Transverse colon (tissue), 4 donors: ENCODE data around the gene MYO6.

GRCh38 chr6:72767974-72768490, 146.2 kb downstream of the KCNQ5 start:
- PRO-cap, result no peak
- RAMPAGE, long total RNA, 4 experiments, result no peak in any of the 4 experiments

- PRO-cap, result no peak
- RAMPAGE, long total RNA, 4 experiments, result no peak in any of the 4 experiments
Measured at GRCh38 chr6:72771082-72771513, 149.2 kb downstream of the KCNQ5 start.

GRCh38 chr6:73579221-73579871, 58.5 kb upstream of the EEF1A1 start:
- PRO-cap, result no peak
- RAMPAGE, long total RNA, 4 experiments, result no peak in any of the 4 experiments

DNA sequence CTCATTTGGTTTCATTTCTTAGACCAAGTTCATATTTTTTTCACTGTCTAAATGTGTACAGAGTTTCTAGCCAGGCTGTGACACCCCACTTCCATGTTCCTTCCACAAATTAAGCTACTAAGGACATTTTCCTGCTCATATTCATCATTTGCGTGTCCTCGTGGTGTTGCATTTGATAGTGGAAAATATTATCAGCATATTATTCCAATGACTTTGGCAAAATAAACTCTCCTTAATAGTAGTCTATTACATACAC, 599.3 kb downstream of the COL12A1 start:
- PRO-cap, result no peak
- RAMPAGE, long total RNA, 4 experiments, result no peak in any of the 4 experiments

DNA sequence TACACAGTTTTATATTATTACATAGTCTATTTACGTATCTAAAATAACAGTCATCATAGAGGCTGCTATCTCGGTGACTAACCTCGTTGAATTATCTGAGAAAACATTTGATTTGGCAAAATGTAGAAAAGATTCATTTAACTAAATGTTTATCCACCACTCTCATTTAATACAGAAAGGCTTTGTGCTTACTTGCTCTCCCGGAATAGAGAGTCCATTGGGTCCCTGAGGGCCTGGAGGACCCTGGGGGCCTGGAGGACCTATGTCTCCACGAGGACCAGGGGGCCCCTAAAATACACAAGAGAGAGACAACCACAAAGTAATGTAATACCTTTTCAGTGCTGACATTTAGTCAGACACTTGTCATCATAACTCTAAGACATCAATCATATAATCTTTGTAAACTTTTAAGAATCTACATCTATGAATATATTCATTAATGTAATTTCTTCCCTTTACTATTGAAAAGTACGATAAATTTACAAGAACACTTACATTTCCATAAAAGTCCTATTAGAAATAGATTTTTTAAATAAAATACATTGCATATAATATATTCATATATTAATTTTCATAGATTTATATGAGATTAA, 103.4 kb downstream of the COL12A1 start:
- PRO-cap, result no peak
- RAMPAGE, long total RNA, 4 experiments, result start-site peak on the minus strand in 1 of 4 experiments, centred at position 220 of the sequence, 19 reads per replicate

DNA sequence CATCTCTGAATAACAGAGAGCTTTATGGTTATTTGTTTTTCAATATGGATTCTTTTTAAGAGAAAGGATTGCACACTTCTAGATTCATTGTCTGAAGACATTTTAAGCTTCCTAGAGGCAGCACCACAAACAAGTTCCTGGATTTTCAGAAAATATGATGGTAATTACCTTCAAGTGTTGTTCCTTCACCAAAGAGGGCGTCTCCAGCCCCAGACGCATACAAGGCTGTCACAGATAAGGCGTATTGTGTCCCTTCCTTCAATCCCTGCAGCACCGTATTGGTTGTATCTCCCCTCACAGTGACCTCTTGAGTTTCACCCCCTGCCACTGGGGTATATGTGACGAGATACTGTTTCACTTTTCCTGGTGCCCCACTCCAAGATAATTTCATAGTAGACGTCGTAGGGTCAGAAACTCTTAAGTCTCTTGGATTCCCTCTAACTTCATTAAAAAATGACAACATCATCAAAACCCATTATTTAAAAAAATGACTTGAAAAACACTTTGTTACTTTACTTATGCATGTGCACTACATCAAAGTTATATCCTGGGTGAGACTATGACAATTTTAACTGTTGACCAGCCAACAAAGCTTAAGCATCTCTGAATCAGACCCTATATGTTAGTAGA, 30.9 kb downstream of the COL12A1 start:
- PRO-cap, result no peak
- RAMPAGE, long total RNA, 4 experiments, result start-site peak on the minus strand in 1 of 4 experiments, centred at position 268 of the sequence, 7 reads per replicate

- PRO-cap, result bidirectional peak, plus-strand start at chr6:75749254, minus-strand start at chr6:75749171
- RAMPAGE, long total RNA, 4 experiments, result start-site peak on the plus strand in 3 of 4 experiments, at chr6:75749235-75749382 at its widest, 24 to 512 reads per replicate
Measured at GRCh38 chr6:75748836-75749499, at the start of gene MYO6. Gene MYO6, plus strand, starts transcription at chr6:75749239.

GRCh38 chr6:75751377-75752009, 2.5 kb downstream of the MYO6 start:
- PRO-cap, result no peak
- RAMPAGE, long total RNA, 4 experiments, result no peak in any of the 4 experiments

GRCh38 chr6:77087089-77087487, 376.2 kb downstream of the HTR1B start:
- PRO-cap, result no peak
- RAMPAGE, long total RNA, 4 experiments, result start-site peak on the minus strand in 2 of 4 experiments, at chr6:77087053-77087656 at its widest, 10 to 12 reads per replicate

GRCh38 chr6:77258747-77259423, 204.4 kb downstream of the HTR1B start:
- PRO-cap, result no peak
- RAMPAGE, long total RNA, 4 experiments, result start-site peak on the minus strand in 2 of 4 experiments, at chr6:77258970-77259121 at its widest, 5 to 17 reads per replicate

- PRO-cap, result no peak
- RAMPAGE, long total RNA, 4 experiments, result no peak in any of the 4 experiments
Measured at GRCh38 chr6:77461658-77462189, 1.6 kb downstream of the HTR1B start.

- PRO-cap, result no peak
- RAMPAGE, long total RNA, 4 experiments, result no peak in any of the 4 experiments
Measured at GRCh38 chr6:78628889-78630249, 238.0 kb upstream of the IRAK1BP1 start.

GRCh38 chr6:79152124-79152953, 74.3 kb upstream of the PHIP start:
- PRO-cap, result no peak
- RAMPAGE, long total RNA, 4 experiments, result no peak in any of the 4 experiments

GRCh38 chr6:79234325-79235145, 156.5 kb upstream of the PHIP start:
- PRO-cap, result unidirectional peak, minus-strand start at chr6:79234682
- RAMPAGE, long total RNA, 4 experiments, result start-site peak on the minus strand in 4 of 4 experiments, at chr6:79234624-79234682 at its widest, 323 to 2,138 reads per replicate

DNA sequence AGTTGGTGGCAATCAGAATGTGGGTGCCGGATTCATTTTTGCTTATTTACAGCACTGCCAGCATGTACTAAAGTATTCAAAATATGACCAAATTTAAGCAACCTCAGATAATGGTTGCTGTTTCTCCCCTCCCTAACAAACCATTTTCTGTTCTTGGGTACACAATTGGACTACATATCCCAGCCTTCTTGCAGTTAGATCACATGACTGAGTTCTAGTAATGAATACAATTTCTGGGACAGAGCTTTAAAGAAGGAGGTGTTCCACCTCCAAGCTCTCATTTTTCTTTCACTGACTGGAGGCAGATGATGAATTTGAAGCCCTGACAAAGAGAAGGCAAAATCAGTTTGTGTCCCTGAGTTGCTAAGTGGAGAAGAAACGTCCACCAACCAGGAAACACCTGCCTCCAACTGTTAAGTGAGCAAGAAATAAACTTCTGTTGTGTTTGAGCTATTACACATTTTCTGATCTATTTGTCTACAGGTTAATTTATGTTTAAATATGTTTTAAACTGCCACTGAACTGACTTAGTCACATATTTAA, 117.2 kb downstream of the LCA5 start:
- PRO-cap, result no peak
- RAMPAGE, long total RNA, 4 experiments, result no peak in any of the 4 experiments

- PRO-cap, result no peak
- RAMPAGE, long total RNA, 4 experiments, result no peak in any of the 4 experiments
Measured at GRCh38 chr6:80457387-80457687, 350.9 kb downstream of the BCKDHB start.

DNA sequence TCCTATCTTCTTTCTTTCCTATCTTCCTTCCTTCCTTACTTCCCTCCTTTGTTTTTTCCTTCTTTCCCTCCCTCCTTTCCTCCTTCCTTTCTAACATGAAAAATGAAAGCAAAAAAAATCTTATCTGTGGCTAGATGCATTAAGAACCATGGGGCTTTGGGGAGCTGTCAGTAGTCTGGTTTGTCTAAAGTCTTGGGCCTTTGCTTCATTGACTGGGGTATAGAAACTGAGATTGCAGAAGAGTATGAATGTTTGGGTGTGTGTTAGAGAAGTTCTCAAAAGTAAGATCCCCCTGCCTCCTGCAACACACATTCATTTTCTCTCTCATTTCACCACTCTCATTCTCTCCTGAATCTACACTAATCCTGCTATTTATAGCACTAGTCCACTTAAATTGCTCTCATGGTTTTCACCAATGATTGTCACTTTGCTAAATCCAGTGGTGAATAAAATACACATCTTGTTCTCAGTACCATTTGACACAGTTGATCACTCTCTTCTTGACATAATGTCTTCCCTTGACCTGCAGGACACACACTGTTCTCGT, 32.2 kb downstream of the TENT5A start:
- PRO-cap, result no peak
- RAMPAGE, long total RNA, 4 experiments, result start-site peak on the minus strand in 1 of 4 experiments, centred at position 175 of the sequence, 18 reads per replicate

GRCh38 chr6:81752963-81753595, 598 bp upstream of the TENT5A start:
- PRO-cap, result bidirectional peak, plus-strand start at chr6:81753502, minus-strand start at chr6:81753370
- RAMPAGE, long total RNA, 4 experiments, result start-site peak on the plus strand in 2 of 4 experiments, at chr6:81753494-81753510 at its widest, 7 to 12 reads per replicate

DNA sequence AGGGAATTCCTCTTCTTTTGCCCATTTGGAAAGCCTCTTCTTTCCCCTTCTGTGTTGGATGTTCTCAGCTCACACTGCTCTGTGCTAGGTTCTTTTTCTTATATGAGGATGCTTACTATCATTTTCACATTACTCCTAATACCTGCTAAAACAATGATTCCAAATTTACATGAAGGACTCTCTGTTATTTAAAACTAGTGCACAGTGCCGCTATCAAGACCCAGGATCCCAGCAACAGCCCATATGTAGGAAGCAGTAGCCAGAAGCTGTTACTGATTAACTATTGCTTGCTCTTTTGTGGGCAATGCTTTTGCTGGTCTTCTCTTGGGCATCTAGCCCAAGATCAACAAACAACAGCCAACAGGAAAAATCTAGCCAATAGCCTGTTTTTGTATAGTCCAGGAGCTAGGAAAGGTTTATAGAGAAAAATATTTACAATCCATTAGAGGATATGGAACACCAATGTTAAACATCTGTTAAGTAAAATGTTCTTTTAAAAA, 22.0 kb upstream of the TENT5A start:
- PRO-cap, result no peak
- RAMPAGE, long total RNA, 4 experiments, result no peak in any of the 4 experiments

DNA sequence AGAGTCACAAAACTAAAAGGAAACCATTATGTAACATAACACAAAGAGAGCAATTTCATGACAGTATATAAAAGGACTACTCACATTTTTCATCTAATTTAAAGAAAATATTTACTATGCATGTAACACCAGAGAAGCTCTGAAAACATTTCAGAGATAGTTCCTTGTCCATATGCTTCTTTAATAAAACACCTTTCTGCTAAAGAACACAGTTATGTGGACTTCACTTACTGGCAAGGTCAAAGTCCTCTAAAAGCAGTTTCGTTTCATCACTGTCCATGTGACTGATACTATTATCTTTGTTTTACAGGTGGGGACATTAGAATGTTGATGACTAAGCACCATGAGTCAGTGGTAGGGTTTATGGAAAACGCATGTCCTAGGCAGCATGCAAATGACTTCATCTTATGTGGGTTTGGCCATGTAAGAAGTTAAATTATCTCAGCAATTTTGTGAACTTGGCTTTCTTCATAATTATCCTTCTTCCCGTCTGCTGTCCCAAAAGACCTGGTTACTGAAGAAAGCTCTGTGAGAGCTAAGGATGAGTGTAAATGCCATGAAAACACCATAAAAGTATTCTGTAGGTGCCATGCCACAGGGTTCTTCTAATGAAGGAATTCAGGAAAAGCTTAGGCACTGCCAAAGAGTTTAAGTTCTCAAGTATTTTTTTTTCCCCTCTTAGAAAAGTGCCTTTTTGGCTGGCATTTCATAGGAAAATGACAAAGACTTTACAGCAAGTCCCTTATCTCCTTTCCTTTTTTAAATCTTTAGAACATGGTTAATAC, 185.9 kb upstream of the TENT5A start:
- PRO-cap, result unidirectional peak, minus-strand start at position 185 of the sequence
- RAMPAGE, long total RNA, 4 experiments, result start-site peak on the minus strand in 1 of 4 experiments, centred at position 197 of the sequence, 6 reads per replicate